ENCODE results near the genes SPANXN1 and CXorf51B.

- PRO-cap: no peak
- RRBS, 2 experiments: no CpG with 5 or more reads among the region's 4 CpGs
Measured at GRCh38 chrX:136666038-136667260, 18.5 kb downstream of the CD40LG start.

GRCh38 chrX:136872330-136873218 is 8.0 kb downstream of the RBMX start:
- PRO-cap: no peak
- RRBS, 2 experiments: no CpG with 5 or more reads among the region's 7 CpGs

GRCh38 chrX:137574510-137574932 is 8.6 kb downstream of the ZIC3 start:
- PRO-cap: no peak
- RRBS, 2 experiments: 21 to 59% methylated on average over 2 of the region's 43 CpGs

GRCh38 chrX:138712055-138712521 is 571 bp upstream of the FGF13 start:
- PRO-cap: no peak
- RRBS, 2 experiments: no CpG with 5 or more reads among the region's 17 CpGs

DNA sequence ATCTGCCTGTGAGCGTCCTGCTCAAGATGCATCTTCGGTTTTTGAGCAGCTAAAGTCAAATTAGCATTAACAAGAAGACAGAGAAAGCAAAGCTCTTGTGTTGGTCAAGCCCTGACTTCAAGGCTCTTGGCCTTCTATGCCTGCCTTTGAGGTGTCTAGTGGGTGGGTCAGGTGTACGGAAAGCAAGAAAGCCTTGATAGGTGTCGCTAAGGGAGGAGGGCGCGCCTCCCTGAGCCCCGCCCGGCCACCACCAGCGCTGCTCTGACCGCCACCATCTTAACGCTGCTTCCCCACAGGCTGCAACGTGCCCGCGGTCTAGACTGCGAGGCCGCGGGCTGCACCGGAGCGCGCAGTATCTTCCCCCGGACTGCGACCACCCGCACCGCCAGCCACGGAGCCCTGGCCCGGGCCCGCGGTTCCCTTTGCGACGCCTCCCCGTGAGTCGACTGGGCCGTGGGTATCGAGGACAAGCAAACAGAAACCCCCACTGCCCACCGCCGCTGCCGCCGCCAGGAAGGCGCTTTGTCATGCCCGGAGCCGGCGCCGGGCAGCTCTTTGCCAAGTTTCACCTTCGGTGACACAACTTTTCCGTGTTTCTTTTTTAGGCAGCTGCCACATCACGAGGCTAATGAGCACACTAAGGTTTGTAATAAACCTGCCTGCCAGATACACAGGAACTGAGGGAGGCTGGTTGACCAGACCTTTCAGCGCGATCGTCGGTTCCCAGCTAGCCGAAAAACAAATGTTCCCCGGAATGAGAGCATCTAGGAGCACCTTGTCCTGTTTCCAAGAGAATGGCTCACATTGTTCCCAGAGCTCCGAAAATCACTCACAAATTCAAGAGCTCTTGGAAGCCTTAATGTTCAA is 335.8 kb upstream of the F9 start:
- PRO-cap: no peak
- RRBS, 2 experiments: 34 to 91% methylated on average over 6 to 15 of the region's 53 CpGs

GRCh38 chrX:139203927-139204740 is 326.4 kb upstream of the F9 start:
- PRO-cap: bidirectional peak, plus-strand start at chrX:139204509, minus-strand start at chrX:139204440
- RRBS, 2 experiments: no CpG with 5 or more reads among the region's 85 CpGs

- PRO-cap: no peak
- RRBS, 2 experiments: 59 to 70% methylated on average over 5 to 6 of the region's 24 CpGs
Measured at GRCh38 chrX:139554924-139555616, 24.5 kb downstream of the F9 start.

GRCh38 chrX:139691378-139691837 is 16.6 kb downstream of the MCF2 start:
- PRO-cap: no peak
- RRBS, 2 experiments: 3 to 4% methylated on average over 1 of the region's 25 CpGs

DNA sequence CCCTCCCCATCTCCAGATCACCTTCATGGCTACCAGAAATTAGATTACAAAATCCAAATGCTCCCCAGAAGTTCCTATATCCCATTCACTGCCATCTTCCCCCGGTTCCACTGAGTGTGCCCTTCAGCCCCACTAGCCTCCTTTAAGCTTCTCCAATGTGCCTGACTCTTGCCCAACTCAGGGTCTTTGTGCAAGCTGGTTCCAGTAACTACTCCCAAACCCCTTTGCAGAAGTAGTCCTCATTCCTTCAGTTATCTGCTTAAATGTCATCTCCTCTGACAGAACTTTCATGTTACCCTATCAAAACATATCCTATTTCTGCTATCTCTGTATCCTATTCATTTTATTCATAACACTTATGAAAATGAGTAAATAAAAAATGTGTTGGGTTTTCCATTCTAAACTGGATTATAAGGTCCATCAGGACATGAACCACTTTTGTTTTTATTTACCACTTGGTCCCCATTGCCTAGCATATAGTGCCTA is 24.8 kb downstream of the ATP11C start:
- PRO-cap: no peak
- RRBS, 2 experiments: no CpG with 5 or more reads among the region's 1 CpG

- PRO-cap: unidirectional peak, plus-strand start at chrX:140070495
- RRBS, 2 experiments: no CpG with 5 or more reads among the region's 2 CpGs
Measured at GRCh38 chrX:140070353-140070779, 21.1 kb upstream of the ENSG00000230707 start.

DNA sequence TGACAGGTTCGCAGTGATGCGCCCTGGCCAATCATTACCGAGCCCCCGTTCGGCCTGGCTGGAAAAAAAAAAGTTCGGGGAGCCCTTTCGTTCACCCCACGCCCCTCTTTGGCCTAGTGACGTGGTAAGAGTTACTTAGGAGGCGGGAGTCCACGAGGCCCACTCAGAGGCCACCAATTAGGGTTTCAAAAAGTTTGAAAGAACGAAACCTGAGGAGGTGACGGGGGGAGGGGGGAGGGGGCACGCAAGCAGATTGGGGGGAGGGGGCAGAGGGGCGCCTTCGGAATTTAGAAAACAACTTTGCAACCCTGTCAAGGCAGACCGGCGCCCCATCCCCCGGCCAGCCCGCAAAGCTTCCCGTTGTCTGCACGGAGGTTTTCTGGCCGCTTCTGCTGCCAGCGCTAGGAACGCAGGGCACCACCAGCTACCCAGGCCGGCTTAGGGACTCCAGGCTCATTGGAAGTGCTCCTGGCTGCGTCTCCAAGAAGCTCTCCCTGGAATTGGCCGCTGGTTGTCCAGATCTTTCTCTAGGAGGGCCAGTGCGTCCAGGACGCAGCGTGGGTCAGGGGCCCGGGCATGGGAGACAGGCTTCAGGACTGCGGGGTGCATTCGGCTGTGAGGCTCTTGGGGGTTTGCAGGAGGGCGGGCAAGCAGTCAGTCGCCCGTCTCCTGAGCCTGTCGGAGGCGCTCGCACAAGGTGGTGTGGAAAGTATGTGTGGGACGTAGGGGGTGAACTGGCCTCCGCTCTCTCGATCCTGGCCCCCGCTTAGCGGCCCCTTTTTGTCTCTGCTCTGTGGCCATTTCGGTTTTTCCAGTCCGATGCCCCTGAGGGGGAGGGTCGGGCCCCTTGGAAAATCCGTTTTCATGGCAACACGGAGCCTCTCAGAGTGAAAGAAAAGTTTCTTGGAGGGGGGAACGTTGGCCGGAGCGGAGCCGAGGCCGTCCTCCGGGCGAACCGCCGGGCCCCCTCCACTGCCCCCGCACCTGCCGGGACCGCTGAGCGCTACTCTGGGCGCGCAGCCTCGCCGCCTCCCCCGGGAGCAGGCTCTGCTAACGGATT is 622 bp upstream of the SOX3 start:
- PRO-cap: no peak
- RRBS, 2 experiments: 18 to 21% methylated on average over 8 to 14 of the region's 69 CpGs

- PRO-cap: bidirectional peak, plus-strand start at chrX:140765229, minus-strand start at chrX:140765171
- RRBS, 2 experiments: no CpG with 5 or more reads among the region's 18 CpGs
Measured at GRCh38 chrX:140764974-140765481, 237.4 kb upstream of the SPANXB1 start.

GRCh38 chrX:140783651-140784557 is 218.5 kb upstream of the SPANXB1 start:
- PRO-cap: no peak
- RRBS, 2 experiments: 30% methylated on average over 1 of the region's 20 CpGs; no CpG with 5 or more reads in 1 of the 2 experiments

DNA sequence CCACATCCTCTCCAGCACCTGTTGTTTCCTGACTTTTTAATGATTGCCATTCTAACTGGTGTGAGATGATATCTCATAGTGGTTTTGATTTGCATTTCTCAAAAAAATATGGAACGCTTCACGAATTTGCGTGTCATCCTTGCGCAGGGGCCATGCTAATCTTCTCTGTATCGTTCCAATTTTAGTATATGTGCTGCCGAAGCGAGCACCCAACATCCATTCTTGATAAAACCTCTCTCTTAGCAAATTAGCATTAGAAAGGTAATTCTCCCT is 59.1 kb downstream of the LDOC1 start:
- PRO-cap: no peak
- RRBS, 2 experiments: no CpG with 5 or more reads among the region's 7 CpGs

DNA sequence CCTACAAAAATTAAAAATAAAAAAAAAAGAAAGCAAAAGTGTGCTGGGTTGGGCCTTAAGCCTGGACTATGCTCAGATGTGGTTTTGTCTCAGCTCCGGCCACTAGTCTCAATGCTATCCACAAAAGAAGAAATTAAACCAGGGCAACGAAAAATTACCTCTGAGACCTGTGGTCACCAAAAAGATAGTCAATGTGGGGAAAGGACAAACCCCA is 210.3 kb upstream of the MAGEC2 start:
- PRO-cap: no peak
- RRBS, 2 experiments: no CpG with 5 or more reads among the region's 2 CpGs

DNA sequence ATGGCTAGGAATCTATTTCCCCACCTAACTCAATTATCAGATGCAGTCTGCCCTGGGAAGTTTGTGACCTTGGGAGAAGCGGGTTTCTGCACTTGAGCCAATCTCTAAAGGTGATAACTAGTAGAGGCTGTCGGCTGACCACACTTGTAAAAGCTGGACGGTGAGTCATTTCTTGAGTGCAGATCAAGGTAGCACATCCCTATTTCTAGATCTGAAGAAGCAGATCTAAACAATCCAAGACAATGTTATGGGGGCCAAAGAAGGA is 285.5 kb upstream of the MAGEC2 start:
- PRO-cap: no peak
- RRBS, 2 experiments: no CpG with 5 or more reads among the region's 3 CpGs

DNA sequence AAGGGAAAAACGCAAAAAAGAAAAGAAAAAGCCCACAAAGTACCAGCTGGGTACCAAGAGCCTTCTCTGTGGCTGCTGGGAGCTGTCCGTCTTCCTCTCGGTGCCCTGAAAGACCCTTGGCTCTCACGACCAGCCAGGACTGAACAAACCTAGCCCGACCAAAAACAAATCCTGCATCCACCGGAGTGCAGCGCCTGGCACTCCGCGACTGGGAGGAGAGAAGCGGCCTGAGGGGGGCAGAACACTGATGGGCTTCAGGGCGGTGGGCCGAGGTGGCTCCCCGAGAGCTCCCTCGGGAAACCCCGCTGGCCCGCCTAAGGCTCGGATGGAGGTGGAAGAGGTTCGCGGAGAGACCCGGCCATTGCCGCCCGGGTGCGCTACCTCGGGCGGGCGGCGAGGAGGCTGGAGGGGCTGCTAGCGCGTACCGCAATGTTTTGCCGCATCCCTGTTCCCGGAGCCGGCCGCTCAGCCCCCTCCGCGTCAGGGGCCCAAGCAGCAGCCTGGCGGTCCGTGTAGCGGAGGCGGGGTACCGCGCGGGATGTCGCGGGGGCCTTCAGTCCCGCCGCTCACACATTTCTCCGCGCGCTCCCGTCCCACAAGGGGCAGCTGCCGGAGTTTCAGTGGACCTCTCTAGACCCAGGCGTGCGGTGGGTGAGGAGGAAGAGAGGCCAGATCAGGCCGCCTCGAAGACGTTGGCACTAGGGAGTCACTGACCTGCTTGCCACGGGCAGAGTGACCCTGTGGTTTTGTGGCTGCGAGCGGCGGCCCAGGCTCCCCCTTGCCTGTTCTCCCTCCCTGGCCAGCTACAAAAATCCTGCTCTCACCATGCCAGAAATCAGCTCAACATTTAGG is 2.3 kb downstream of the SLITRK4 start:
- PRO-cap: no peak
- RRBS, 2 experiments: 35 to 49% methylated on average over 11 of the region's 61 CpGs

GRCh38 chrX:144418579-144418904 is 698.0 kb upstream of the SPANXN2 start:
- PRO-cap: no peak
- RRBS, 2 experiments: no CpG with 5 or more reads among the region's 2 CpGs

GRCh38 chrX:145247270-145247767 is at the start of gene SPANXN1:
SPANXN1 (plus strand) TSS chrX:145247503.
- PRO-cap: no peak
- RRBS, 2 experiments: no CpG with 5 or more reads among the region's 2 CpGs

DNA sequence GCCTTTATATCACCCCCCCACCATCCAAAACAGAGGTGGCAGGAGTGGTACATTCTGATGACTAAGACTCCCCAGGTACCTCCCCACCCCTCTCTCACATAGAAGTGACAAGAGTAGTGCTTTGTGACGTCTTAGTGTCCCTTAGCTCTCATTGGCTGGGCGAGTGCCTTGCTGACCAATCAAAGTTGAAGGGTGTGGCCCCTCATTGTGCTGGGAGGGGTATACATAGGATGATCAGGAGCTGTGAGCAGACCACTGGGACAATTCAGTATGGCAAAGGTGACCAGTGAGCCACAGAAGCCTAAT is at the start of gene CXorf51B:
TSS of gene CXorf51B (plus strand) at position 250 of the 306 bp plus-strand sequence.
- PRO-cap: no peak
- RRBS, 2 experiments: no CpG with 5 or more reads among the region's 2 CpGs